Gastroesophageal sphincter (tissue), 4 donors: ENCODE results near the genes NAA15, SETD7 and MGST2.

DNA sequence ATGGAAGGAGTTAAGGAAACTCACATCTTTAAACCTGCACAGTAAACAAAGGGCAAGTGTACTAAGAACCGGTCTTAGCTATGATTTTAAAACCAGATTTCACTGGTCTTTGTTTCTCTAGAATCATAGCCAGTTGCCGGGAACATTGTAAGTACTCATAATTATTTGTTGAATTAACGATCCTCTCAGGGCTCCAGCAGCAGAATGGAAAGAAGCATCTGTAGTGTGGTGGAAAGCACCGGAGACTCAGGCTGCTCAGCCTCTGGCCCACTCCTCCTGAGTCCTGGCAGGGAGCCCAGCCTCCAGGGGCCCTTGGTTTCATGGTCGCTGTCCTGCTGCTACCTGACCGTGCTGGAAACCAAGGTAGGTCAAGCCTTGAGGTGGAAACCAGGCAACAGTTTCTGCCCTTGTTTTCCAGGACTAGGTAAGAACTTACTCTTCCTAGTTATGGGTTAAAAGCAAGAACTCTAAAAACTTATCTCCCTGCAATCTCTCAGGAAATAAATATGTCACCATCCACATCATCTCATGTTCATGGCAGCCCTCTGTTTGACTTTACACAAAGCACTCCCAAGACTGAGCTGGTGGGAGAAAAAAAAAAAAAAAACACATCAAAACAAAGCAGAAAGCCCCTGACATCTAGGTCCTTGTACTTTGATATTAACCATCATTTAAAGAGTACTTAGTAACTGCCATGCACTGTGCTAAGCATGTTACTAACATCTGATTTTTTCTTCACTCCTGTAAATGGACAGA is 103.0 kb upstream of the NOCT start:
- PRO-cap = no peak
- RAMPAGE, long total RNA, 4 experiments = no peak in any of the 4 experiments

- PRO-cap = no peak
- RAMPAGE, long total RNA, 4 experiments = no peak in any of the 4 experiments
These were observed 96.5 kb upstream of the NOCT start for GRCh38 chr4:138918950-138919581.

- PRO-cap = no peak
- RAMPAGE, long total RNA, 4 experiments = no peak in any of the 4 experiments
These were observed 7.8 kb upstream of the NOCT start for GRCh38 chr4:139007805-139008077.

GRCh38 chr4:139054332-139054952 is 38.9 kb downstream of the NOCT start:
- PRO-cap = no peak
- RAMPAGE, long total RNA, 4 experiments = no peak in any of the 4 experiments

- PRO-cap = no peak
- RAMPAGE, long total RNA, 4 experiments = no peak in any of the 4 experiments
These were observed 52.0 kb downstream of the ELF2 start for GRCh38 chr4:139124804-139125589.

- PRO-cap = no peak
- RAMPAGE, long total RNA, 4 experiments = no peak in any of the 4 experiments
These were observed 9.4 kb downstream of the ELF2 start for GRCh38 chr4:139167622-139168109.

GRCh38 chr4:139278344-139278758 is 1.7 kb downstream of the MGARP start:
- PRO-cap = no peak
- RAMPAGE, long total RNA, 4 experiments = no peak in any of the 4 experiments

GRCh38 chr4:139286107-139286383 is 6.0 kb upstream of the MGARP start:
- PRO-cap = no peak
- RAMPAGE, long total RNA, 4 experiments = no peak in any of the 4 experiments

DNA sequence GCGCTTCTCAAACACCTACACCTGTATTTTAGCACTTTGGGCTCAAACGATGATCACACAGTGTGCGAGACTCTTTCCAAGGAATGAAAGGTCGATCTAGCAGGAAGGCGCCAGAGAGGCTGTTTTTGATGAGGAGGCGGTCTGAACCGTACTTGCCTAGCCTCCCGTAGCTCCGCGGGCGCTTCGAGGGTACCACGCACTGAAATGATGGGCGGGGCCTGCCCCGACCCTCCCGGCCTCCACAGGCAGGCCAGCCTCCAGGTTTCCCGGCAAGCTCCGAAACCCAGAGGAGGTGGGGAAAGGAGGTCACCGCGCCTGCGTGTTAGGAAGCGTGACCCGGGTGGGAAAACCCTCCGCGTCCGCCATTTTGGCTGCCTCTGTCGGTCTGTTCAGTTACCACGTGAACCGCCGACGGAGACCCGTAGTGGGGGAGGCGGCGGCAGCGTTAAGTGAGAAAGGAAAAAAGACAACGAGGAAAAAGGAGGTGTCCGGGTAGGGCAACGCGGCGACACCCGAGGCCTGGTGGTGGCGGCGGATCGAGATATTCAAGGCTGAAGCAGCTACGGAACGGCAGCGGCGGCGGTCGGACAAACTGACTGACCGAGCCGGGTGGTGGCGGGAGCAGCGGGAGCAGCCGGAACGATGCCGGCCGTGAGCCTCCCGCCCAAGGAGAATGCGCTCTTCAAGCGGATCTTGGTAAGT is at the start of gene NAA15:
Gene NAA15, plus strand, starts transcription at position 370 of the 702 bp plus-strand sequence.
- PRO-cap = bidirectional peak, plus-strand start at position 392 of the sequence, minus-strand start at position 190 of the sequence
- RAMPAGE, long total RNA, 4 experiments = start-site peak on the plus strand in 3 of 4 experiments, centred at positions 372 to 383 of the sequence, 76 to 133 reads per replicate

- PRO-cap = no peak
- RAMPAGE, long total RNA, 4 experiments = no peak in any of the 4 experiments
These were observed 53.5 kb upstream of the RAB33B start for GRCh38 chr4:139400033-139401273.

- PRO-cap = no peak
- RAMPAGE, long total RNA, 4 experiments = no peak in any of the 4 experiments
These were observed 1.2 kb upstream of the RAB33B start for GRCh38 chr4:139452721-139453042.

- PRO-cap = no peak
- RAMPAGE, long total RNA, 4 experiments = no peak in any of the 4 experiments
These were observed 751 bp downstream of the RAB33B start for GRCh38 chr4:139454626-139455117.

GRCh38 chr4:139503042-139503370 is 49.1 kb downstream of the RAB33B start:
- PRO-cap = no peak
- RAMPAGE, long total RNA, 4 experiments = no peak in any of the 4 experiments

- PRO-cap = bidirectional peak, plus-strand start at chr4:139556567, minus-strand start at chr4:139556219
- RAMPAGE, long total RNA, 4 experiments = start-site peak on the minus strand in 4 of 4 experiments, at chr4:139556162-139556247 at its widest, 605 to 2,190 reads per replicate
These were observed at the start of gene SETD7 for GRCh38 chr4:139556023-139556690. SETD7 (minus strand) TSS chr4:139556219.

- PRO-cap = no peak
- RAMPAGE, long total RNA, 4 experiments = no peak in any of the 4 experiments
These were observed 32.3 kb upstream of the MGST2 start for GRCh38 chr4:139633097-139633992.

DNA sequence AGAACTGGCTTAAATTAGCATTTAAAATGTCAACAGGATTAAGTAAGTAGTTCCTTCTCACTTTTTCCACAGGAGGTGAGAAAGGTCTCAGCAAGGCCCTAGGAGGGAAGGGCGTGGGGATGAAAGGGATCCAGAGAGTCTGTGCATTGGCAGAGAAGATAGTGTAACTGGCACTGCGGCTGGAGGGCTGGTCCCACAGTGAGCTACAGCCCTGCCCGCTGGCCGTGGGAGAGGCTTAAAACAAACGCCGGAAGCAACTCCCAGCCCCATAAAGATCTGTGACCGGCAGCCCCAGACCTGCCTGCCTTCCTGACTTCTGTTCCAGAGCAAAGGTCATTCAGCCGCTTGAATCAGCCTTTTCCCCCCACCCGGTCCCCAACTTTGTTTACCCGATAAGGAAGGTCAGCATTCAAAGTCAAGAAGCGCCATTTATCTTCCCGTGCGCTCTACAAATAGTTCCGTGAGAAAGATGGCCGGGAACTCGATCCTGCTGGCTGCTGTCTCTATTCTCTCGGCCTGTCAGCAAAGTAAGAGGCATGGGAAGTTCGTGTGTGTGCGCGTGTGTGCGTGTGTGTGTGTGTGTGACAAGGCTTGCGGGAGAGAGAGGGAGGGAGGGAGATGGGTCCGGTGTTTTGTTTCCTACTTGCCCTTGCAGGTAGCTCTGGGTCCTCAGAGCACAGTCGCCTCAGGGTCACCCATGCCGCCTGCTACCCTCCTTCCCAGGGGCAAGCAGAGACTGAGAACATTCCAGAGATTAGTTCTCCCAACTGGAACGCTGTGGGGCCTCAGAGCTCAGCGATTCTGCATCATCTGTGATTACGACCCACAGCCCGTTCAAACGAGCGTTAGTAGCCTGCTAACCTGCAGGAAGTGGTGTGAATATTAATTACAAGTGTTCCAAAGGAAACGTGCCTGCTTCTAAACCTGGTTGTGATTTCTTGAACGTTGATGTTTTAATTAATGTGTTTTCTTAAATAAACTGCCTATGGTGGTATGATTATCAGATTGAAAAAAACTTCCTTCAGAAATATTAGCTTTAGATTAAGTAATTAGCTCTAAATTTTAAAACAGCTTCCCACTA is at the start of gene MGST2:
Gene MGST2, plus strand, starts transcription at position 269 of the 1,081 bp plus-strand sequence.
- PRO-cap = bidirectional peak, plus-strand start at position 269 of the sequence, minus-strand start at position 169 of the sequence; bidirectional peak, plus-strand start at position 601 of the sequence, minus-strand start at position 505 of the sequence
- RAMPAGE, long total RNA, 4 experiments = start-site peak on the plus strand in 4 of 4 experiments, centred at positions 265 to 452 of the sequence, 18 to 245 reads per replicate

- PRO-cap = unidirectional peak, plus-strand start at chr4:139734389
- RAMPAGE, long total RNA, 4 experiments = no peak in any of the 4 experiments
These were observed 68.5 kb downstream of the MGST2 start for GRCh38 chr4:139734032-139734661.

DNA sequence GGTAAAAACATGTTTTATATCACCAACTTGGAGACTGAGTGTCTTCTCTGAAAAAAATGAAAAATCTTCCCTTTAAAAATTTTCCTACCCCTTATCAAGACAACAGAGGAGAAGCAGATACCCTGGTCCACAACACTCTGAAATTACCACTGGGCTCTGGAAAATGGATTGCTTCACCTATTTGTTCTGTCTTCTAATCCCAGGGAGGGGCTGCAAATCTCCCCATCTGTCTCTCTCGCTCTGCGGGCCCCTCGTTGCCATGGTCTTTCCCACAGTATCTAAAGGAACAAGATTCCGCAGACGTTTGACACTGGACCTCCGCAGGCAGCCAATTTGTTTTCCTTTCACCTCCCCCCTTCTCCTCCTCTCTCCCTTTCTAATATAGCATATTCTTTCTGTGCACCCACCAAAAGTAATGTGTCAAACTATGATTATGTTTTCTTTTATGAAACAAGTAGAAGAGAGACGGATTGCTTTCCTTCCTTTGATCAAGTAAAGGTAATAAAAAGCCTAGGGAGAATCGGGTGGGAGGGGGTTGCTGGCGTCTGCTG is 80.8 kb downstream of the MGST2 start:
- PRO-cap = no peak
- RAMPAGE, long total RNA, 4 experiments = no peak in any of the 4 experiments

GRCh38 chr4:139841766-139842018 is 176.1 kb downstream of the MGST2 start:
- PRO-cap = no peak
- RAMPAGE, long total RNA, 4 experiments = no peak in any of the 4 experiments

GRCh38 chr4:139934078-139934786 is 219.8 kb downstream of the MAML3 start:
- PRO-cap = no peak
- RAMPAGE, long total RNA, 4 experiments = no peak in any of the 4 experiments